ENCODE measurements around the genes GJD3, KRTAP1-1, KRTAP2-3, KRTAP4-5 and KRT13.

GRCh38 chr17:40351131-40351660 lies 13.3 kb downstream of the GJD3 start:
- PRO-cap = no peak

GRCh38 chr17:40364351-40365403 lies at the start of gene GJD3:
GJD3 (minus strand) TSS chr17:40364737.
- PRO-cap = unidirectional peak, minus-strand start at chr17:40364707

- PRO-cap = no peak
These were observed 19.1 kb downstream of the TOP2A start for GRCh38 chr17:40398304-40399386.

DNA sequence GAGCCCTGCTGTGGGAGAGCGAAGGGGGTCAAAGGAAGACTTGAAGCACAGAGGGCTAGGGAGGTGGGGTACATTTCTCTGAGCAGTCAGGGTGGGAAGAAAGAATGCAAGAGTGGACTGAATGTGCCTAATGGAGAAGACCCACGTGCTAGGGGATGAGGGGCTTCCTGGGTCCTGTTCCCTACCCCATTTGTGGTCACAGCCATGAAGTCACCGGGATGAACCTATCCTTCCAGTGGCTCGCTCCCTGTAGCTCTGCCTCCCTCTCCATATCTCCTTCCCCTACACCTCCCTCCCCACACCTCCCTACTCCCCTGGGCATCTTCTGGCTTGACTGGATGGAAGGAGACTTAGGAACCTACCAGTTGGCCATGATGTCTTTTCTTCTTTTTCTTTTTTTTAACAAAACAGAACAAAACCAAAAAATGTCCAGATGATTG lies 14.1 kb downstream of the IGFBP4 start:
- PRO-cap = no peak

- PRO-cap = no peak
These were observed 26.8 kb downstream of the IGFBP4 start for GRCh38 chr17:40469870-40470573.

DNA sequence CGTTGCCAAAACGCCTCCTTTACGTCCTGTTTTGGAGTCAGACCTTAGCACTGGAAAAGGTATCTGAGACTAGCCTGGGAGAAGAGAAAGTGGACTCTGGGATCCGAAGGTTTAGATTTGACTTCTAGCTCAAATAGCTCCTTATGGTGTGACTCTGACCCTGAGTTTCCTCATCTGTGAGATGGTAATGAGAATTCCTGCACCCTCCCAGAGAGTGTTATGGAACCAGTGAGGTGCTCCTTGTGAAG lies 3.4 kb downstream of the TNS4 start:
- PRO-cap = no peak

DNA sequence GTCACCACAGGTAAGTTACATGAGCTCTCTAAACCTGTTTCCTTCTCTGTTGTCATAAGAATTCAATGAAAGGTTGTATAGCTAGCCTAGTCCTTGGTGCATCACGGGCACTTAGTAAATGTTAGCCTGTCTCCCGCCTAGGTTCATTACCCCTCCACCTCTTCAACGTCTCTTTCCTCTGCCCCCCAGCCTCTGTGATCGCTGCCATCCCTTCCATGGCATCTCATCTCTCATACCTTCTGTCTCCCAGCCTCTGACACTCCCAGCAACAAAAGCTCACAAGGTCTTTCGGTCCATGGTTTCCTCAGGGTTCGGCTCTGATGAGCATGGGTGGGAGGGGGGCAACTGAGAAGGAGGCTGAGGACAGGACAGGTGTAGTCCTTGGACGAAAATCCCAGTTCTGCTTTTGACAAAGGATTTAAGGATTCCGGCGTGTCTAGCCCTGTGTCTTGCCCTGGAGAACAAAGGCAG lies 16.8 kb downstream of the CCR7 start:
- PRO-cap = no peak

- PRO-cap = no peak
These were observed 31.1 kb upstream of the CCR7 start for GRCh38 chr17:40596076-40597143.

DNA sequence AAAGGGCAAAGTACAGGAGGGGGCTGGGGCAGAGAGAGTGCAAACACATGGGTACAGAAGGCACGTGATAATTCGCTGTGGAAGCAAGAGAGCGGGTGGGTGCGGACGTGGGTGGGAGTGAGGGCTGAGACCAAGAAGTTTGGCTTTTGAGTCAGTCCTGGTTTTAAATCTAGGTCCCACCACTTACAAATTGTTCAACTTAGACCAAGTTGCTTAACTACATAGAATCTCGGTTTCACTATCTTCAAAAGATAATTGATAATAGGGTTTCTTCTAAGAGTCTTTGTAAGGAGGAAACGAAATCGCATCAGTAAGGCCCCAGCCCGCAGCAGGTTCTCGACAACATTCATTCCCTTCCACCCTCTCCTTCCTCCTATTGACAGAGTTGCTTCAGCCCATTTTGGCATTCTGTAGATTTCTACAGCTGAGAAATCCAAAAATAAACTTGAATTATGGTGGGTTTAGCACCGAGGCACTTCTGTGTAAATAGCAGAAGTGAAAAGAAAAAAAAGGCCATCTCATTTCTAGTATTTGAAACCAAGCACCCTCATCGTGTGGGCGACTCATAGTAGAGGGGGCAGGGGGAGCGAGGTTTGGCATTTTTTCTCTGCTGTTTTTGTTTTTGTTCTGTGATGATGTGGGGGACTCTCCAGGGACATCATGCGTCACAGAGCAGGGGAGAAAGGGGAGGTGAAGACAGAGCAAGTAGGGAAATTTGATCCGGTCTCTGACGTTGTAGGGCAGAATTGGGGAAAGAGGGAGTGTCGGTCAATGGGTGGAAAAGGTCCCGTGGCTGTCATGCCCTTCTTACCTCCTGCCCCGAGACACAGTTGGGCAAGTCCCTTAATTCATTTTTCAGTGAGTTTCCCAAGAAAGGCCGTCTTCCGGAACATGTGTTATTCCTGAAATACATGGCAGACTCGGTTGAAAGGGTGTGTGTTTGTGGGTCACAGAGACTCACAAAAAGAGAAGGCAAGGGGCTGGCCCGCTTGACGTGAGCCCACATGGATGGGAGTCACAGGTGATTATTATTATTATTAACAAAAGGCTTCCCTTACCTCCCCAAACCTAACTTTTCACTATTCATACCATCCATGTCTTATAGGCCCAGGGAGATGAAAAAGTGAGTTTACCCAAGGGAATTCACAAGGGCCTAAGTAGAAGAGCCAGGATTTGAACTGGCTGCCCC lies 33.8 kb upstream of the CCR7 start:
- PRO-cap = no peak

- PRO-cap = no peak
These were observed 259 bp downstream of the KRT12 start for GRCh38 chr17:40866718-40867210.

DNA sequence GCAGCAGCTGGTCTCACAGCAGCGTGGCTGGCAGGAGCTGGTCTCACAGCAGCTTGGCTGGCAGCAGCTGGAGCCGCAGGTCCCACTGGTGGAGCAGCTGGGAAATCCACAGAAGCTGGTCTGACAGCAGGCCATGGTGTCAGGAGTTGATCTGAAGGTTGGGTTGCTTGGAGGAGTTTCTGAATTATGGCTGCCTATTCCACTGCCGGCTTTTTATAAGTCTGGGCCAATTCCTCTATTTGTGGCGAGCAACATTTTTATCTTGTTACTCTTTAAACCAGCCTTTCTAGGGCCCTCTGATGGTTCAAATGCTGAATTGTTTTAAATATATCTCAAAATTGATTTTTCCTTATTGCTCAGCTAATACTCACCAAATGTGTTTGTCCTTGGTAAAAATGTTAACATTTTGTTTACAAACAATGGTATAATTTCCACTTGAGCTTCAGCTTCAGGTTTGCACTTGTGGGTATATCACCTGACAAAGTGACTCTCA lies at the start of gene KRTAP1-1:
TSS of gene KRTAP1-1 (minus strand) at position 188 of the 493 bp plus-strand sequence.
- PRO-cap = no peak

- PRO-cap = no peak
These were observed at the start of gene KRTAP2-3 for GRCh38 chr17:41059908-41060181. KRTAP2-3 (minus strand) TSS chr17:41060114.

DNA sequence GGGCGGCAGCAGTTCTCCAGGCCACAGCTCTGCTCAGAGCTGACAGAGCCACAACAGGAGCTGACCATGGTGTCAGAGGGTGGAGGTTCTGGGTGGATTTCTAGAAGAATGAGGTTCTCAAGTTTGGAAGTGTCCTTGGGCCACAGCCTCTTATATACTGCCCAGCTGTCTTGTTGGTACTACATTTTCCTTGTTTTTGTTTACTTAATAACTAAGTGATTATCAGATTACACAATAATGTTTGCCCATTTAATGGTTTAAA lies at the start of gene KRTAP4-5:
TSS of gene KRTAP4-5 (minus strand) at position 126 of the 262 bp plus-strand sequence.
- PRO-cap = no peak

GRCh38 chr17:41502713-41503605 lies 2.5 kb downstream of the KRT13 start:
- PRO-cap = no peak

- PRO-cap = no peak
These were observed at the start of gene KRT13 for GRCh38 chr17:41504805-41506171. KRT13 (minus strand) TSS chr17:41505612.

DNA sequence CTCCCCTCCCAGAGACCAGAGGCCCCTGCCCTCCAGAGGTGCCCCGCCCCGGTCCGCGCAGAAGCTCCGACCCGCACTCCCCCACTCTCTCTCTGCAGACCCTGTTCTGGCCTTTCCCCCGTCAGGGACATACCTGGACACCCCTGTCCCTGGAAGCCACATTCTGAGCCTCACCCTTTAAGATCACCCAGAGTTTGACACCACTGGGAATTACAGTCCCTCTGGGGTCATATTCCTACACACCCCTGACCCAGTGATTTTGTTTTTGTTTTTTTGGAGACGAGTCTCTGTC lies 292 bp upstream of the KRT19 start:
- PRO-cap = bidirectional peak, plus-strand start at position 60 of the sequence, minus-strand start outside the sequence

DNA sequence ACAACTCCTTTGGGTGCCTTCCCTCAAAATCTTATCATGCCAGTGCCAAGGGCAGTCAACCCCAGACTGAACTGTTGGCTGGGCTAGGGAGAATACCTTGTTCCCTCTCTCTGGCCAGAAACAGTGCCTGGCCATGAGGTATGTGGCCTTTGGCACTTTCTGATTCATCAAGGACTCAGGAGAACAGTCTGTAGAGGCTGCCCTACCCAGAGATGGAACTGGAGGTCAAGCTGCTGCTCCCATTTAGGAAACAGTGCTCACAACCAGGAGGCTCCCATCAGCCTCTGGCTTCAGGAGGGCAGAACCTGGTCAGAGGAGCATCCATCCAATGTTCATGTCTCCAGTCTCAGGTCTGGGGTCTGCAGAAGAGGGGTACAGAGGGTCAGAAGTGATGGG lies 2.7 kb upstream of the KRT19 start:
- PRO-cap = unidirectional peak, minus-strand start at position 73 of the sequence

DNA sequence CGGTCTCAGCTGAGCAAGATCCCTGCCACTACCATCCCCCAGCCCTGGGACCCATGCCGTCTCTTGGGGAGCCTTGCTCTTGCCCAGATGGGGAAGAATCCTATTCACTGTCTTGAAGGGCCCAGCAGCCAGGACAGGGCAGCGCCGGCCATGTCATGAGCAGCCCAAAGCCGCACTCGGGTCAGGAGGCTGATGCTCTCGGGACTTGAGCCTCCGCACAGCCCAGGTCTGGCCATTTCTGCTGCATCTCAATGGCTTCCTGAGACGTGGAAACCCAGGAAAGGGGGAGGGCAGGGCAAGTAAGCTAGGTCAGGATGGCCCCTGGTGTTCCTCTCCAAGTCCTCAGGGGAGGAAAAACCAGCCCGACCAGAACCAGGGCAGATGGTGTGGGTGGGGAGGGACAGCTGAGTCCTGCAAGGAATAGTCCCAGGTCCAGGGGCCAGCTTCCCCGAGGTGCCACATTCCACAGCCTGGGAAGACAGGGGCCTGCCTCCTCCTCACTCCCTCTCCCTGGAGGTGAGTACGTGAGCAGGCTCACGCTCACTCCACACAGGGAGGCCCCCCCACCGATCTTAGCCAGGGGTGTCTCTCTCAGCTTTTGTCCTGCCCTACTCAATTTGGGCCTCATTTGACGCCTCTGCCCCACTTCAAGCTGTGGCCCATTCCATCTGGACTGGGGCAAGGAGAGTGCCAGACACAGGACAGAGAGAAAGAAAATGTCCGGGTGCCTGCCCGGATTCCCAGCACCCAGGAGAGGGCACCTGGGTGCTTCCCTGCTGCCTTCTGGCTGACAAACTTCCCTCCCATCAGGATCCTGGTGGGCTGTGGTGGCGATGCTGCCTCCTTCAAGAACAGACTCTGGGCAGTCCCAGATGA lies 8.0 kb upstream of the KRT19 start:
- PRO-cap = no peak

GRCh38 chr17:41583062-41584004 lies 3.4 kb downstream of the KRT14 start:
- PRO-cap = no peak

DNA sequence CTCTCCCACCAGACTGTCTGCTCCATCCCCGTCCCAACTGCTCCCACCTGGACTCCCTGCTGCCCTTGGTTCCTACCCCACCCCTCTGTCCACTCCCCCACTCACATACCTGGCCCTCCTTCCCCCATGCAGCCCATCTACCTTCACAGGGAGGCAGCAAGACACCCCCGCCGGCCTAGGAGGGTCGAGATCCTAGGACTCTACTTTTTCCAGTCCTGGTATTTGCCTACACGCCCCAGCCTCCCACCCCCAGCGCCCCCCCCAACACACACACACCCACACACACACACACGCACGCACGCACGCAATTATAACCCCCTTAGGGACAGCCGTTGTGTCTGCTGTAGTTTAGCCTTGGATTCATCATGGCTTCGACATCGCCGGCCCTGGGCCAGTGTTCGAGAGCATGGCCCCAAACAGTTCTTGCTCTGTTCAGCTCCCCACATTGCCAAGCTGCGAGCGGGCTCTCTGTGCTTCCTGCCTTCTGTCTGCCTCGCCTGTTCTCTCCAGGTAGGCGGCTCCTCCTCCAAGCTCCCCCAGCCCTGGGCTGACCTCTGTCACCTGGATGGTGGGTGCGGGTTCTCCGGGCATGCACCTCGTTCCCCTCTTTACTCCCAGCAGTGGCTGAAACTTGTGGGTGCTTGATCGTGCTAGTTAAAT lies 23.3 kb upstream of the EIF1 start:
- PRO-cap = bidirectional peak, plus-strand start at position 557 of the sequence, minus-strand start at position 486 of the sequence